PFSK-1 (cell line): ENCODE measurements around a stretch of chr3.

DNA sequence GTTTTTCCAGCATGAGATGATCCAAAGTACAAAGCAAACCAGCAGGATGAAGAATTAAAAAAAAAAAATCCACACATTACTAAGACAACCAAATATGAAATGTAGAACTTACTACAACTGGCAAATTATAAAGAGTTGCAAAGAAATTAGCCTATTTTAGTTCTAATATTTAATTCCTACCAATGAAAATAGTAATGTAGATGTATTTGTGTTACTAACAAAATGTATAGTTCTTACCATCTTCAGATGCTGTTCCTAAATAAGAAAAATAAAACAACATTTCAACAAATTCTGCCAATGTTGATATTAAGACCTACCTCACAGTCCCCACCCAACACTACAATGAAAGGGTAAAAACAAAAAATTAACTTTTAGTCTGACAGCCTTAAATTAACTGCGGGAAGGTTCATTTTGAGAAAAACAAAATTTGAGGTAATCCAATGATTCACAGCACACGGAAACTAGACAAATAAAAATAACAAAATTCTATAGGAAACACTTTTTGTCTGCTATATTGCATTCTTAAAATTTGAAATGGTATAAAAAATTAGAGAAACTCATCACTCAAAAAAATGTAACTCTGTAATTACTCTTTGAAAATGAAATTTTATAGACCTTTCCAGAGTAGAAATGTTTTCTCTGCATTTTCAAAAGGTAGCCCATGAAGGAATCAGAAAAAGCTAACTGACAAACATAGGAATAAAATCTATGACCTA is 123.2 kb downstream of the CLASP2 start:
- RRBS, result no CpG with 5 or more reads among the region's 2 CpGs

GRCh38 chr3:33714549-33715047 is 3.5 kb downstream of the CLASP2 start:
- RRBS, result no CpG with 5 or more reads among the region's 5 CpGs

DNA sequence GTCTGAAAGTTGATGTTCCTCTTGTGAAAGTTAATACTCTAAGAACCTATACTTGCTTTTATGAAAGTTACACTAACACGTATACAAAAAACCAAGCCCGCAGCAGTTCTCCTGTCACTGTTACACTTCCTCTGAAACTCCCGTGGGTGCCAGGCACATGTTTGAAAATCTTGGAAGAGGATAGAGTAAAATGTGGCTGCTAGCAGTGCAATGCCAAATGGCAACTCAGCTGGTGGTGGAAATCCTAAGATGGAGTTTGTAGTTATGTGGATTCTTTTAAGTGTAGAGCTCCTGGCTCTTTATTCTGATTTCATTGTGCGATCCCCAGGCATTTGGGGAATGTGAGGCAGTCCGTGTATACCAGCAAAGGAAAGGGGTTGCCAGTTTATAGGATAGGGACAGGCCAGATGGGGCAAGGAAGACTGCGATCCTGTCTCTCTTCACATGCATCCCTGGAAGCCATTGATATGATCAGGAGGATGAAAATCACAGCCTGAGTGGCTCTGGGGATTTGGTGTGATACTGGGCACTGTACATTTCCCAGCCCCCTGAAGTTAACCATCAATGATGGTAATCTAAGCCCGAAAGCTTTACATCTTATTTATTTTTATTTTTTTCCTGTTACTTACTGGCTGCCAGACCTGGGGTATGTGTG is 1.1 kb downstream of the STAC start:
- RRBS, result no CpG with 5 or more reads among the region's 7 CpGs

DNA sequence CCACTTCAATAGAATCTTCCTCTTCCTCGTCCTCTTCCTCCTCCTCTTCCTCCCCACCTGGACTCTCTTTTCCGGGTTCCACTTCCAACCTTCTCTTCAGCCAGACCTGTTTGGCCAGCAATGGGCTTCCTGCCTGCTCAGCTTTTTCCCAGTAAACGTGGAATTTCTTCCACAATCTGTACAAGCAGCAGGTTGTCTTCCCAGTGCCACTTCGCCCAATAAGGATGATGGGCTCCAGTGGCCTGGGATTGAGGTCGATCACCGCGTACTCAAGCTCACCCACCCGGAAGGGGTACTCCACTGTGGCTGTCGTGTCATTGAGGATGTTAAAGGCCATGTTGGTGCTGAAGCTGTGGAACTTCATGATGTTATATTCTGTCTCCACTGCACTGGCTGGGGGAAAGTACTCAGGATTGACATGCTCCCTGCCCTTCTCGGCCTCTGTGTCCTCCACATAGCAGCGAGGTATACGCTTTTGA is 88.5 kb downstream of the TRANK1 start:
- RRBS, result no CpG with 5 or more reads among the region's 12 CpGs

- RRBS, result no CpG with 5 or more reads among the region's 2 CpGs
Measured at GRCh38 chr3:36905348-36905603, 39.6 kb downstream of the TRANK1 start.

DNA sequence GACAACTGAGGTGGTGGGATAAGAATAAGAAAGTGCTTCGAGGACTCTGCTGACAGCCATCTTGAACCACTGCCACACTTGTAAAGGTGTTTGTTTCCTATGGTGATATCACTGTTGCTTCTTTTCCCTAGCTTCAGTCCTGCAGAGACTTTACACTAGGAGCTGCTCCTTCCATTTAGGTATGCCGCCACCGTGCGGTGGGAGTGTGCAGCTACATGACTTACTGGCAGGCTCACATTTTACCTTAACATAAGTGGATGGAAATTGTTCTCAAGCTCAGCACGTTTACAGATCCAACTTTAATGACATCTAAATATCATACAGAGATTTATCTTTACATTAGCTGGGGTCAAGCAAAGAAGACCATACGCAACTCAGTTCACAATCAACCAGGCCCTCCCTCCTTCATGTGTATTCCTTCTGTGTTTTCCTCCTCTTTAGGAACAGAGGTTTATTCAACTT is 13.9 kb upstream of the TRANK1 start:
- RRBS, result no CpG with 5 or more reads among the region's 6 CpGs

DNA sequence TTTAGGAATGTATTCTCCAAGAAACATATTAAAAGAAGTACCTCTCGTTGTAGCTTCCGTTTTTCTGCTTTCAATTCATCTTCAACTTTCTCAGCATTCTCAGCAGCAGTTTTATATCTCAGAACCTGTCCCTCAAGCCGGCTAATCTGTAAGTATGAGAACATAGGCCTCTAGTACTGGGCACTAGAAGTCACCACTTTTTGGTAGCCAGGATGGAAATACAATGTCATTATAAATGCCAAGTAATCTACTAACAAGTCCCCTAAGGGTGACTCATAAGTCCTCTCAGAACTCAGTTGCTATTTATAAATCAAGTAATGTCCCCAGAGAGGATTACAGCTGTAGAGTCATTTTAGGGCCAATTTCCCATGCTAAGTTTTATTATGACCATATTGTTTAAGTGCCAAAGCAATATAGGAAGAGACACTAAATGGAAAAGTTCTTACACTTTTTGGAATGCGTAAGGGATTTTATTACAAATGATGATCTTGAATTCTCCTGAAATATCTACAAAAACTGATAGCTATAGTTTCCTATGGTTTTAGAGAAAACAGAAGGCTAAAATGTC is 61.1 kb downstream of the MLH1 start:
- RRBS, result no CpG with 5 or more reads among the region's 4 CpGs

DNA sequence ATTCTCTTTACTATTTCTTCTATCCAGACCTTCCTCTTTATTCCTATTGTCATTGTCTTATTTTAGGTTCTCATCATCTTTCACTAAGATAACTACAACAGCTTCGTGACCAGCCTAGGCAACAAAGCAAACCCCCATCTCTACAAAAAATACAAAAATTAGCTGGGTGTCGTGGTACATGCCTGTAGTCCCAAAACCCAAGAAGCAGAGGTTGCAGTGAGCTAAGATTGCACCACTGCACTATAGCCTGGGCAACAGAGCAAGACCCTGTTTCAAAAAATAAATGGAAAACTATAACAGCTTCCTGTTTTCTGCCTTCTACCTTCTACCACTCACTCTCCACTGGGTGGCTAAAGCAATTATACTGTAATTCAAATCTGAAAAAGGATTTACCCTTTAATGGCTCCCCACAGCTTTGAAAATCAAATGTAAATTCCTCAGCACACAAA is 33.5 kb downstream of the LRRFIP2 start:
- RRBS, result no CpG with 5 or more reads among the region's 2 CpGs

- RRBS, result no CpG with 5 or more reads among the region's 3 CpGs
Measured at GRCh38 chr3:37417247-37417609, 34.7 kb upstream of the ITGA9 start.

GRCh38 chr3:37492916-37493501 is 41.1 kb downstream of the ITGA9 start:
- RRBS, result no CpG with 5 or more reads among the region's 4 CpGs

GRCh38 chr3:37667396-37667803 is 194.3 kb upstream of the CTDSPL start:
- RRBS, result no CpG with 5 or more reads among the region's 5 CpGs

DNA sequence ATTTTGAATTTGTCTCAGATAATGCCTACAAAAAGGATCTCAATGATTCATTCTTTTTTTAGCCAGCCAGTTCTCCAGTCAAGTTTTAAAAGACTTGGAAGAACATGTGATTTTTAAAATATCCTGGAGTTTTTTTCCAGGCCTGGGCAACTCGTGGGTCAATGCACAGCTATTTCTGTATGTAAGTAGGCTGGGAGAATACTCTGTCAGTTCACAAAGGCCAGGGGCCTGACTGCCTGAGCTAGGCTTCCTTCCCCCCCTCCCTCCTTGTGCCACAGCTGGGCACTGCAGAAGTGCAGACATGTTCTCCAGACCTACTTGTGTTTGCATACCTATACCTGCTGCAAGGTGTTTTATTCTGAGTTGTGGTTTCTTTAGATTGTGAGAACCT is 43.7 kb downstream of the CTDSPL start:
- RRBS, result no CpG with 5 or more reads among the region's 1 CpG

GRCh38 chr3:38004804-38005687 is 14.5 kb downstream of the VILL start:
- RRBS, result no CpG with 5 or more reads among the region's 17 CpGs

- RRBS, result 82% methylated on average over 6 of the region's 15 CpGs
Measured at GRCh38 chr3:38116150-38117117, 20.5 kb downstream of the ACAA1 start.

DNA sequence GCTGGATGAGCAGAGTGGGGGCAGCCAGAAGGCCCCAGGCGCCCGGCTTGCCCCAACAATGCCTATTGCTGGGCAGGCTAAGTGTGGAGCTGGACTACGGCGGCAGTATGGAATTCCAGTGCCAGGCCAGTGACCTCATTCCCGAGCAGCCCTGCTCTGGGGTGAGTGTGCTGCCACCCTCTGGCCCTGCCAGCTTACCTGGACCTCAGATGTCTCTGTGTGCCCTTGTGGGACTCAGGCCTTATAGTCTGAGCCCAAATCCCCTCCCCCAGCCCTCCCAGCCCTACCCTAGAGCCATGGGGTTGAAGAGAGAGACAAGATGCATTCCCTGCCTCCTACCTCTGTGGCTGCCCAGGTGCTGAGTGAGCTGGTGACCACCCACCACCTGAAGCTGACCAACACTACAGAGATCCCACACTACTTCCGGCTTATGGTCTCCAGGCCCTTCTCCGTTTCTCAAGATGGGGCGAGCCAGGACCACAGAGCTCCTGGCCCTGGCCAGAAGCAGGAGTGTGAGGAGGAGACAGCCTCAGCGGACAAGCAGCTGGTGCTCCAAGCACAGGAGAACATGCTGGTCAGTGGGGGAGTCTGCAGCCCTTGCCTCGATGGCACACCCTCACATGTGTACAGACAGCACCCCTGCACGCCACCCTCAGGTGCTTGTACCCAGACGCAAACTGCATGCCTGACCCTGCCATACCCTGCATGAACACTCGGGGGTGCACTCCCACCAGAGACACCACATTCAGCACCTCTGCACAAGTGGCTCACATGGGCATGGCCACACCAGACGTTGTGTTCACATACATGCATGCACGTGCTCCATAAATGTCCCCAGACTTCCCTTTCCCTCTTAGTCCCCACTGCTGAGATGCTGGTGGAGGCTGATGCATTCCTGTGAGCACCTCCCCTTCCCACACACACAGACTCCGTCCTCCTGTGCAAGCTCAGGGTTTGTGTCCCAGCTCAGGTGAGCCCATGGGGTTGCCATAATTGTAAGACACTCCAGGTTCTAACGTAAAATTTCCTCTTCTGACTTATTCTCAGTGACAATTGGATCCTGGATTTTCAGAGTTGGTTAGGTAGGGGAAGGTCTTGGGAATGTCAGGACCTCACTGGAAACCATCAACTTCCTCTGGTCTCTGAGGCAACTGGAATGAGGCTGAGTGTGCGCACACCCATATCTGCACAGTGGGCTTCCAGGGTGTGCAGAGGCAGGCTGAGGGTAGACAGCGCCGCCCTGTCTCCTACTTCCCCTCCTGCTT is 19.0 kb downstream of the ACAA1 start:
- RRBS, result no CpG with 5 or more reads among the region's 20 CpGs

GRCh38 chr3:38135674-38136231 is 1.2 kb downstream of the ACAA1 start:
- RRBS, result no CpG with 5 or more reads among the region's 8 CpGs

GRCh38 chr3:38137812-38138378 is 566 bp upstream of the MYD88 start:
- RRBS, result no CpG with 5 or more reads among the region's 15 CpGs

DNA sequence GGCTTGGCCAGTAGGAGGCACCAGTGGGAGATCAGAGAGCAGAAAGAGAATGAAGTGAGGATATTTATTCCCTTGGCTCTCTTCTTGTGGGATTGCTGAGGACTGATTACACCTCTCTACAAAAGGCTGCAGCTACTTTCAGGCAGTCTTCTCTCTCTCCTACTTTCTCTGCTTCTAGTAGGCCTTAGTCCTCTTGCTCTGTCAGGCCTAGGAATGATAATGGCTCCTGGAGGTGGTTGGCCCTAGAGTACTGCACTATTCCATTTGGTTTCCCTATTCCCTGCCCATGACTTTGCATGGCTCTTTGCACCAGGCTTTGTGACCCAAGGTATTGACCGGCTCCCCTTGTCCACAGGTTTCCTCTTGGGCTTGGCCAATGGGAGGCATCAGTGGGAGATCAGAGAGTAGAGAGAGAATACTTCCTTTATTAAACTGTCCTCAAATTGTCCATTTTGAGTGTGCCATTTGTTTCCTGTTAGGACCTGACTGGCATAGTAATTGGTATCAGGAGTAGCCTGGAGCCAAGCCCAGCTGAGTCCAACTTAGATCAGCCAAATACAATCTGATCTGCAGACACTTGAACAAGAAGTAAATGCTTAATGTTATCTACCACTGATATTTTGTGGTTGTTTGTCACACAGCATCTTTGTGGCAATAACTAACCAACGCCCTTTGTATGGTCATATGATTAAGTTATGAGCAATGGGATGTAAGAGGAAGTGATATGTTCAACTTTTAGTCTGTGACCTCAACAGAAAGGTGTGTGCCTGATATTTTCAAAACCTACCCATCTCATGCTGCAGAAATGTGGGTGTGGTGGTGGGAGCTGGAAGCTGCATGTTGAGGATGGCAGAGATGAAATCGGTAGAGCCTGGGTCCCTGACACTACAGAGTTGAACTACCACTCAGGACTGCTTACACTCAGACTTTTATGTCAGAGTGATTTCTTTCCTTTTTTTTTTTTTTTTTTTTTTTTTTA is 13.2 kb downstream of the MYD88 start:
- RRBS, result no CpG with 5 or more reads among the region's 3 CpGs

GRCh38 chr3:38154717-38155425 is 10.5 kb upstream of the OXSR1 start:
- RRBS, result no CpG with 5 or more reads among the region's 5 CpGs